Kidney (tissue), 2 donors: Measurements from ENCODE around the genes CSK and SCAMP2.

DNA sequence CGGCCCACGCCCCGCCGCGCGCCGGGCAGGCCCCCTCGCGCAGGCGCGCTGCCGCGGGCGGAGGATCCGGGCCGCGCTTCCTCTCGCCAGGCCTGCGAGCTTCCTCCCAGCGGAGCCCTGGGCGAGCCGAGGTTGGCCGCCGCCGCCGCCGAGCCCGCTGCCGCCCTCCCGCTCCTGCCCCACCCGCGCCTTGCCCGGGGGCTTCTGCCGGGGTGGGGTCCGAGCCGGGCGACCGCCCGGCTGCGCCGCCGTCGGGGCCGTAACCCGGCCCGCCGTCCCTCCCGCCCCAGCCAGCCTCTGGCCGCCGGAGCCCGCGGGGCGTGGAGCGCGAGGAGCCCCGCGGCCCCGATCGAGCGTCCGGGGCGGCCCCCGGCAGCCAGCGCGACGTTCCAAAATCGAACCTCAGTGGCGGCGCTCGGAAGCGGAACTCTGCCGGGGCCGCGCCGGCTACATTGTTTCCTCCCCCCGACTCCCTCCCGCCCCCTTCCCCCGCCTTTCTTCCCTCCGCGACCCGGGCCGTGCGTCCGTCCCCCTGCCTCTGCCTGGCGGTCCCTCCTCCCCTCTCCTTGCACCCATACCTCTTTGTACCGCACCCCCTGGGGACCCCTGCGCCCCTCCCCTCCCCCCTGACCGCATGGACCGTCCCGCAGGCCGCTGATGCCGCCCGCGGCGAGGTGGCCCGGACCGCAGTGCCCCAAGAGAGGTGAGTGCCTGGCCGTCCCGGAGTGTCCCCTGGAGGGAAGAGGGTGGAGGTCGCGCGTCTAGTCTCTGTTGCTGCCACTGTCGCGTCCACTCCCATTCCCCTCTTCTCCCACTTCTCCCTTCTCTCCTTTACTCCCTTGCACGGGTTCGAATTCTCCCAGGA, at the start of gene CSK:
Gene CSK (plus strand): TSS at position 63 of the 865 bp plus-strand sequence.
- PRO-cap: bidirectional peak, plus-strand start at position 42 of the sequence, minus-strand start outside the sequence
- RRBS: 3% methylated on average over 56 of the region's 106 CpGs

- PRO-cap: no peak
- RRBS: 15% methylated on average over 1 of the region's 9 CpGs
Observed at GRCh38 chr15:74789318-74789862, 7.5 kb downstream of the CSK start.

GRCh38 chr15:74795181-74796331, 13.7 kb downstream of the CSK start:
- PRO-cap: no peak
- RRBS: no CpG with 5 or more reads among the region's 18 CpGs

GRCh38 chr15:74815867-74816564, 3.4 kb downstream of the LMAN1L start:
- PRO-cap: no peak
- RRBS: 89% methylated on average over 19 of the region's 28 CpGs

- PRO-cap: no peak
- RRBS: no CpG with 5 or more reads among the region's 7 CpGs
Observed at GRCh38 chr15:74865999-74866539, 7.1 kb downstream of the SCAMP2 start.

- PRO-cap: bidirectional peak, plus-strand start at chr15:74873130, minus-strand start at chr15:74873011; bidirectional peak, plus-strand start at chr15:74873494, minus-strand start at chr15:74873351
- RRBS: 2% methylated on average over 18 of the region's 63 CpGs
Observed at GRCh38 chr15:74872669-74873644, at the start of gene SCAMP2. TSS of gene SCAMP2 (minus strand) at chr15:74873365.

DNA sequence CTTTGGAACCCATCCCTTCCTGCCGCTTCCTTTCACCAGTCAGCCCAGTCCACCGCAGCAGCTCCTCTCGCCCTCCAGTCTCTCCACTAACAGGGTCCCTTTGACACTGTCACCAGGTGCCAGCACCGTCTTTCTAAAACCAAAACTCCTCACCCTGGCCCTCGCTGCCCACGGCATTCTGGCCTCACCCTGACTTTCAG, 4.1 kb downstream of the PPCDC start:
- PRO-cap: no peak
- RRBS: no CpG with 5 or more reads among the region's 6 CpGs

GRCh38 chr15:75108054-75108937, 84.9 kb downstream of the PPCDC start:
- PRO-cap: no peak
- RRBS: no CpG with 5 or more reads among the region's 13 CpGs

GRCh38 chr15:75176362-75176723, 25.3 kb upstream of the C15orf39 start:
- PRO-cap: no peak
- RRBS: no CpG with 5 or more reads among the region's 3 CpGs

DNA sequence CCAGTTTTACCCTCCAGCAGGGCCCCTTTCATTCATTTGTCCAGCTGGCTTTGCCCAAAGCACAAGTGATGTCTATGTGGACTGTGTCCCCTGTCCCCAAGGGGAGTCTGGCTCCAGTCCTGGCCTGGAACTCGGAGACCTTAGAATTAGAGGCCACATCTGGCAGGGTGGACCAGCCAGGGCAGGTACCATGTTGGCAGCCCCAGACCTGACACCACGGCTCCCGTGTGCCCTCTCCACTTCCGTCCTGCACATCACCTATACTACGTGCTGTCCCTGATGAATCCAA, 15.2 kb downstream of the C15orf39 start:
- PRO-cap: no peak
- RRBS: no CpG with 5 or more reads among the region's 5 CpGs

DNA sequence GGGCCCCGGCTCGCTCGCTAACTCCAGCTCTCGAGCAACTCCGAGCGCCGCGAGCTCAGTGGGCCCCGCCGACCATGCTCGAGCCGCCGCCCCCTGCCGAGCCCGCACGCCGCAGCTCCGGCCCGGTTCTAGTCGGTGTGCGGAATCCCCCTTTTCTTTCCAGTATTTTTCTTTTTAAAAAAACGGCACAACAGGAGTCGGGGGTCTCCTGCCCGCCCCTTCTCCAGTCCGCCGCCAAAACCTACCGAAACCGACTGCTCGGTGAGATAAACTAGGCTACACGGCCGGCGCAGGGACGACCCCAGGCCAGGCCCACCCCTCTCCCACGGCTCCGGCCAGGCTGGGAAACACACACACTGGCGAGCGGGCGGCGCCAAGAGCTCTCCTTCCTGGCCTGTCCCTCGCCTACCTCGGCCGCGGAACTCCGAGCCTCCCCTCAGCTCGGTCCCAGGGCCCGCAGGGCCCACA, 3.8 kb upstream of the SIN3A start:
- PRO-cap: no peak
- RRBS: 1% methylated on average over 13 of the region's 46 CpGs

DNA sequence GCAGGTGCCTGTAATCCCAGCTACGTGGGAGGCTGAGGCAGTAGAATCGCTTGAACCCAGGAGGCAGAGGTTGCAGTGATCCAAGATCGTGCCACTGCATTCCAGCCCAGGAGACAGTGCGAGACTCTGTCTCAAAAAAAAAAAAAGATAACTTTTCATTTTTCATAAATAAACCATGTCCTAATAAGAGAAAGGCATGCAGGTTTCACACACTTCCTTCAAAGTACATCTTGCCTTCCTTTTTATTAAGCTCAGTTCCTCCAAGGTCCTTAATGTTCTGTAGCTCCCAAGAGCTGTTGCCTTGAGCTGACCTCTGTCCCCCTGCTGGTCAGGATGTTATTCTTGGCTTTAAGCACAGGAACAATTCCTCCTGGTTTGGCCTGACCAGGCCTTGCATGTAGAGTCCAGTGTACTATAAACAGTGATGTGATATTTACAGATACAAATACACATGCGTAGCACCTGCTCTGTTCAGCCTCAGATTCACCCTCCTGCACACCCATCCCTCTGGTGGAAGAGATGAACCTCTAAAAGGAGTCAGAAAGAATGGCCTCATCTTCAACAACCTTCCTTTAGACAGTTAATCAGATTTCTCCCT, 46.7 kb downstream of the PTPN9 start:
- PRO-cap: no peak
- RRBS: no CpG with 5 or more reads among the region's 5 CpGs

- PRO-cap: no peak
- RRBS: no CpG with 5 or more reads among the region's 2 CpGs
Observed at GRCh38 chr15:75570144-75570428, 9.0 kb downstream of the PTPN9 start.

DNA sequence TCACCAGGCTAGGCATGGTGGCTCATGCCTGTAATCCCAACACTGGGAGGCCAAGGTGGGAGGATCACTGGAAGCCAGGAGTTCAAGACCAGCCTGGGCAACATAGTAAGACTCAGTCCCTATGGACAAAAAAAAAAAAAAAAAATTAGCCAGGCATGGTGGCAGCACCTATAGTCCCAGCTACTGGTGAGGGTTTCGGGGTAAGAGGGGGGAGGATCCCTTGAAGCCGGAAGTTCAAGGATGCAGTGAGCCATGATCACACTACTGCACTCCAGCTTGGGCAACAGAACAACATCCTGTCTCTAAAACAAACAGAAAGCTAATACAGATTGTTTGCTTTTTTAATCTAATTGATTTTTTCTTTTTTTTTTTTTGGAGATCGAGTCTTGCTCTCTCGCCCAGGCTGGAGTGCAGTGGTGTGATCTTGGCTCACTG, 1.5 kb upstream of the IMP3 start:
- PRO-cap: no peak
- RRBS: no CpG with 5 or more reads among the region's 4 CpGs

DNA sequence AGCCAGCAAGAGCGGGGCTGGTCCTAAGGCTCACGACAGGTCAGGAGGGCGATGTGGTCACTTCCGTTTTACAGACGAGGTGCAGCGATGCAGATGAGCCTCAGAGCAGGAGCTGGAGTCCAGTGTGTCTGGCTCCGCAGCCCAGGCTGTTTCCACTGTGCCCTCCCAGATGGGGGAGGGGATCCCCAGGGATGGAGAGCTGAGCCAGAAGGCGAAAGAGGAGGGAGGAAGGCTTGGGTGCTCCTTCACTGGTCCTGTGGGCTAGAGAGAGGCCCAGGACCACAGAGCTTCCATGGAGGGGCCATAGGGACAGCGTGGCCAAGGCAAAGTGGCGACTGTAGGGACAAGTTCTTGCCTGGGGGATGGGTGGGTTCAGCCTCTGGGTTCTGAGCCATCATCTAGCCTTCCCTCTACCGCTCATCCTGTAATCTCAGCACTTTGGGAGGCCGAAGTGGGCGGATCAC, 5.7 kb downstream of the SNX33 start:
- PRO-cap: no peak
- RRBS: no CpG with 5 or more reads among the region's 13 CpGs

GRCh38 chr15:75873314-75873722, 30.1 kb downstream of the UBE2Q2 start:
- PRO-cap: no peak
- RRBS: no CpG with 5 or more reads among the region's 1 CpG

DNA sequence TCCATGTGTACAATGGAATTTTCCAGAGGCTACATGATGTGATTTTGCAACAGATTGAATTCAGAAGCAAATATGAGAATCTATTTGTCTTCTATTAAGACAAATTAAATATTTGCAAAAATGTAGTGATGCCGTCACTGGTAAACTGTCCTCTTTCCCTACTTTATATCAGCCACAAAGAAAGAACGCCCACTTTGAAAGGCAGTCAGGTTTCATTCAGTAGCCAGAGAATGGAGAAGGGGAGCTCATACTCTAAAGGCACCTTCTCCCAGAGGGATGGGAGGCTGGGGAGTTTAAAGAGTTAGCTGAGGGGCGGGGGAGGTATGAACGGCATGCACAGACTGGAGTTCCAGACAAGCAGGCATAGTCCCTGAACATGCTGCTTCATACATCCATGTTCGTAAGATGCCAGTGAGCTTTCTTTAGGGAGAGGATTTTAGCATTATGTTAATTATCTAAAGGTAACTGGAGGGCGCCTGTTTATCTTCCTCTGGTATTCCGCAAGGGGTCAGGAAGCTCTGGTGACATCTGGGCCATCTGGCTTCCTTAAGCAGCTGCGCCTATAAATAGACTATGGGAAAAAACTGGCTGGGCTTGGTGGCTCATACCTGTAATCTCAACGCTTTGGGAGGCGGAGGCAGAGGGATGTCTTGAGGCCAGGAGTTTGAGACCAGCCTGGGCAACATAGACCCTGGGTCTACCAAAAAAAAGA, 1.7 kb upstream of the FBXO22 start:
- PRO-cap: no peak
- RRBS: no CpG with 5 or more reads among the region's 10 CpGs

GRCh38 chr15:76196112-76196877, 115.0 kb downstream of the ETFA start:
- PRO-cap: no peak
- RRBS: no CpG with 5 or more reads among the region's 10 CpGs

DNA sequence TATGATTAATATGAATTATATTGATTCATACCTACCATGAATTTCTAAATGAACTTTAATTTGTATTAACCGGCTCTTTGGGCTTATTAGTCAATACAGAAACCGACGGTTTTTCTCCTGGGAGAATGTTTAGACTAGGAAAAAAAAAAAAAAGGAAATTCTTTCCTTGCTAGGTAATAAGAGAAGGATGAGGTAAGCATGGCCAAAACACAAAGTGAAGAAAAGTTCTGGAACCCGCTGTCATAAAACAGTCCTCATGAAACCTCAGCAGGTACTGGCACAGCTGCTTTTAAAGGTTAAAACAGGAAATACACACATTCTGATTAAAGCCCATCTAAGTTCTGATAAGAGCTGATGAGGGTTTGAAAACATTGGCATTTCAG, 30.8 kb upstream of the PSTPIP1 start:
- PRO-cap: no peak
- RRBS: no CpG with 5 or more reads among the region's 4 CpGs

DNA sequence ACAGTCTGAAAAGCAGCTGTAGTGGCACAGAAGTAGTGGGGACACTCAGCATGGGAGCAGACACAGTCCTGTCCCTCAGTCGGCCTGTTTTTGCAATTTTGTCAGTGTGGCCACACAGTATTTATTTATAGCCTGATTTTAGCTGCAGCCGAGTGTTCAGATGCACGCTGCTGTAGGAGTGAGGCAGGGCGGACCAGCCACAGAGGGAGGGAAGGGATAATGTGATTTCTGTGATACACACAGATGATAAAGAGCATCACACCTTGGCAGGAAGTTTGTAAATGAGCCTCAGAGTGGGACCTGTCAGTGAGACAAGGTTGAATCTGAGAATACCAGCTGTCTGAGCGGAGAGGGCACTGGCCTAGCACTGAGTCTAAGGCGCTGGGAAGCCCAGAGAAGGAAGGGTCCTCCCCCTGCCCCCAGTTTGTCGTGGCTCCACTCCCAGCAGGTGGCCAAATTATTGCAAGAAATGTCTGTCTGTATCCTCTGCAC, 3.8 kb downstream of the PSTPIP1 start:
- PRO-cap: no peak
- RRBS: no CpG with 5 or more reads among the region's 7 CpGs